Smooth muscle cell (in vitro differentiated cells): ENCODE measurements around the gene CYP26A1.

GRCh38 chr10:91691065-91691572 lies 58.2 kb upstream of the PPP1R3C start:
- RAMPAGE, long total RNA, result no peak

GRCh38 chr10:91907695-91908249 lies 1.5 kb downstream of the FGFBP3 start:
- RAMPAGE, long total RNA, result no peak

DNA sequence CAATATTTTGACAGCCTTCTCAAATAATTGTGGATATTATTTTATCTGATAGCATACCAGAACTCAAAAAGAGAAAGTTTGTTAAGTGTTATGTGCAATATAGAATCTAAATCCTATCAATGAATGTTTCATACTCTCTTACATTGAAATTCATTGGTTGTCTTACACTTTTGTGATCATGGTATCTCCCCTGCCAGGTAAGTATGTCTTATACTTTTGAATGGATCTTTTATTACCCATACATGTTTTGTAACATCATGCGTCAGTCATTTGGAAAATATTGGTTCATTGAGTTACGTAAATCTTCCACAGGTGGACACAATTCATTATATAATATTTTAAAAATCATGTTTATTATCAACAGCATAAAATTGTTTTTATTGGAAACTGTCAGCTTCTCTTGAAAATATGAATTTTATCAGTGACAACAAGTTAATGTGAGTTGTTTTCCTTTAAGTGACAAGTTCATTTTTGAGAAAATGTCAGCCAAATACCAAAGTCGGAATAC lies 82.7 kb downstream of the BTAF1 start:
- RAMPAGE, long total RNA, result no peak

DNA sequence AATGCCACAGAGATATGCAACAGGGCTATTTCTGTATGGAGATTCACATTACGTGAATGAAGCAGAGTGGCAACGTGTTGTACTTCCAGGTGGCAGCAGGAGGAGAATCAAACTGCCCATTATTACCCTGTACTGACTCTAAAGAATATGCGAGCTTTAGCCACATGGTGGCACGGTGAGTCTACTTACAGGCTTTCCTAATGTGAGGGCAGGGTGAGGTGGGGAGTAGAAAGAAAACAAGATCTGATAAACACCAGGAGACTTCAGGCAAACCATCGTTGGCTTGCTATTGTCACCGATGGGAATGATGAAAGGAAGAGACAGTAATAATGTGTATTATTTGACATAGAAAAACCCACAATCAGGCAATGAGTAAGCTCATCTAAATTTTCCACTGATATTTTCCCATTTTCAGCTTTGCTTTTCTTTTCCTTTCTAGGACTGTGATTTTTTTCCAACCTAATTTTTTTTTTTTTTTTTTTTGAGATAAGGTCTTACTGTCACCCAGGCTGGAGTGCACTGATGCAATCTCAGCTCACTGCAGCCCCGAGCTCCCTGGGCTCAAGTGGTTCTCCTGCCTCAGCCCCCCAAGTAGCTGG lies 164.3 kb downstream of the BTAF1 start:
- RAMPAGE, long total RNA, result no peak

DNA sequence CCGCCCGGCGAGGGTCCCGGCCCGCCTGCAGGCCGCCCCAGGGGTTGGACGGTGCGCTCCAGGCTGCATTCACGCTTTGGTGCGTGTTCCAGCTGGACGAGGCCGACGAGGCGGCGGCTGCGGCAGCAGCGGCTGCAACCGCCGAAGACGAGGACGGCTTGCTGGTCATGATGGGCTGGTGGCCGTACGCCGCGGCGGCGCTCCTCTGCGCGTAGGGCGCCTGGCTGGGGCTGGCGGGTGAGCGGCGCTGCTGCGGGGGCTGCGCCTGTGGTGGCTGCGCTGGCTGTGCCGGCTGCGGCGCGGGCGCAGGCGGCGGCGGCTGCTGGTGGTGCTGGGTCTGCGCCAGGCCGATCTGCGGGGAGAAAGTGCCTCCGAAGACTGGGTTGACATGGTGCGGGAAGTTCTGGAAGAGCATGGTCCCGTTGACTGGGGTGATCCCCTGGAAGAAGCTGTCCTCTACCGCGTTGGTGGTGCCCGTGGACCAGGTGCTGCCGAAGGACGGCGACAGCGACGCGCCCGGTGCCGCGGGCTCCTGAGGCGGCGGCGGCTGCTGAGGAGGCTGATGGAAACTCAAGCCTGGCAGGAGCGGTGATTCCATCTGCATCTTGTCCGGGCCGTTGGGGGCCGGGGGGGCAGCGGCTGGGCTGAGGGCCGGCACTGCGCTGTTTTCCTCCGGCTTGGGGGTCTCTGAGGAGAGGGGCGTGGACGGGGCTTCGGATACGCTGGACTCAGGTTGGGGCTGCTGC lies 51.2 kb downstream of the CPEB3 start:
- RAMPAGE, long total RNA, result no peak

GRCh38 chr10:92284307-92284888 lies 6.5 kb downstream of the CPEB3 start:
- RAMPAGE, long total RNA, result no peak

DNA sequence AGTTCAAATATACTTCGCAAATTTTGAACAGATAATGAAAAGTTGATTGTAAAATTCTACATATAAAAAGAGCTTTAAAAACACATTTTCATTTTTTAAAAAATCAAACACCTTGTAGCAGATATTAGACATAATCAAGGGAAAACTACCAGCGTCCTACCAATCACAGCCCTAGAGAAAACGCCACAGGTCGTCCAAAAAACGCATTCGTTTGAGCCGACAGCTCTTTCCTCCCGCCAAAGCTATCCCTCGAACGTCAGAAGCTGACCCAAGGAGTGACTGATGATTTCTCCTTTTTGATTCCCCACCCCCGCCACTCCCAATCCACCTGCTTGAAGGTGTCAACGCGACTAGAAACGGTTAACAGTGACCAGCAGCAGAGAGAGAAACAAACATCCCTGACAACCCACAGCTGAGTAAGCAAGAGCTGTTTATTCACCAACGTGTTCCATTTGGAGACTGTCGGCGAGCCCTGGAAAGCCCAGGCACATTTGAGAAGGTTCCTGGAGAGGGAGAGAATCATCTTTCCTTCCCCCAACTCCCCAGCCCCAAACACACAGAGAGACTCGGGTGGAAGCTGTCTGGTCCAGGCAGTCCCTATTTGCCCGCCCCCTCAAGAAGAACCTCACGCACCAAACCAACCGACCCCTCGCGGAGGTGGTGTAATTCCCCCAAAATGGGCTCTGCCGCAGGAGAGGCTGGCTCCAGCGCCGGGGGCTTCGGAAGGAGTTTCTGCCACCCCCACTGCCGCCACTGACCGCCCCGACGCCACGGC lies 652 bp downstream of the CPEB3 start:
- RAMPAGE, long total RNA, result no peak

GRCh38 chr10:92695849-92696587 lies 6.3 kb downstream of the HHEX start:
- RAMPAGE, long total RNA, result no peak

- RAMPAGE, long total RNA, result no peak
These were observed 9.2 kb upstream of the EXOC6 start for GRCh38 chr10:92839162-92839491.

GRCh38 chr10:92872876-92873453 lies 24.6 kb downstream of the EXOC6 start:
- RAMPAGE, long total RNA, result no peak

DNA sequence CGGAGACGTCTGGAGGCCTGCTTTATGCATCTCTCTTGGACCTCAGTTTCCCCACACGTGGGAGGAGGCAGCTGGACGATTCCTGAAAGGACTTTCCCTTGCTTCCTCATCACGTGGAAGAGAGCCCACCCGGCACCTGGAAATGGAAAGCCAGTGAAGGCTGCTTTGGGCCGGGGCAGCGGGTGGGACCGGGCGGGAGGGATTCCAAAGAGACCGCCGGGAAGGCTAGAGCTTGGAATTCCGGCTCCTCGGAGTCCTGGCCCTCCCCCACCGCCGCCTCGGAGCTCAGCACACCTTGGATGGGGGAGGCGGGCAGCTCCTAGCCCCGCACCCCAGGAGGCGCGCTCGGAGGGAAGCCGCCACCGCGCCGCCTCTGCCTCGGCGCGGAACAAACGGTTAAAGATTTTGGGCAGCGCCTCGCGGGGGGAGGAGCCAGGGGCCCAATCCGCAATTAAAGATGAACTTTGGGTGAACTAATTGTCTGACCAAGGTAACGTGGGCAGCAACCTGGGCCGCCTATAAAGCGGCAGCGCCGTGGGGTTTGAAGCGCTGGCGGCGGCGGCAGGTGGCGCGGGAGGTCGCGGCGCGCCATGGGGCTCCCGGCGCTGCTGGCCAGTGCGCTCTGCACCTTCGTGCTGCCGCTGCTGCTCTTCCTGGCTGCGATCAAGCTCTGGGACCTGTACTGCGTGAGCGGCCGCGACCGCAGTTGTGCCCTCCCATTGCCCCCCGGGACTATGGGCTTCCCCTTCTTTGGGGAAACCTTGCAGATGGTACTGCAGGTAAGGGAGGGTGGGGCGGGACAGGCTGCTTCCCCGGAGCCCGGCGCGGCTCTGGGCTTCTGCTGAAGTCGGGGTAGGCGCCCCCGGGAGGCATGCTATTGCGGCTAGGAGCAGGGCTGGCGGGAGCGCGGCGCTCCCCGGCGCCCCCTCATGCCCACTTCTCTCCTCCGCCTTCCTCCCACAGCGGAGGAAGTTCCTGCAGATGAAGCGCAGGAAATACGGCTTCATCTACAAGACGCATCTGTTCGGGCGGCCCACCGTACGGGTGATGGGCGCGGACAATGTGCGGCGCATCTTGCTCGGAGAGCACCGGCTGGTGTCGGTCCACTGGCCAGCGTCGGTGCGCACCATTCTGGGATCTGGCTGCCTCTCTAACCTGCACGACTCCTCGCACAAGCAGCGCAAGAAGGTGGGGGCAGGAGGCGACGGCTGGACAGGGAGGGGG lies at the start of gene CYP26A1:
CYP26A1 (plus strand) TSS at position 549 of the 1,224 bp plus-strand sequence.
- RAMPAGE, long total RNA, result no peak

DNA sequence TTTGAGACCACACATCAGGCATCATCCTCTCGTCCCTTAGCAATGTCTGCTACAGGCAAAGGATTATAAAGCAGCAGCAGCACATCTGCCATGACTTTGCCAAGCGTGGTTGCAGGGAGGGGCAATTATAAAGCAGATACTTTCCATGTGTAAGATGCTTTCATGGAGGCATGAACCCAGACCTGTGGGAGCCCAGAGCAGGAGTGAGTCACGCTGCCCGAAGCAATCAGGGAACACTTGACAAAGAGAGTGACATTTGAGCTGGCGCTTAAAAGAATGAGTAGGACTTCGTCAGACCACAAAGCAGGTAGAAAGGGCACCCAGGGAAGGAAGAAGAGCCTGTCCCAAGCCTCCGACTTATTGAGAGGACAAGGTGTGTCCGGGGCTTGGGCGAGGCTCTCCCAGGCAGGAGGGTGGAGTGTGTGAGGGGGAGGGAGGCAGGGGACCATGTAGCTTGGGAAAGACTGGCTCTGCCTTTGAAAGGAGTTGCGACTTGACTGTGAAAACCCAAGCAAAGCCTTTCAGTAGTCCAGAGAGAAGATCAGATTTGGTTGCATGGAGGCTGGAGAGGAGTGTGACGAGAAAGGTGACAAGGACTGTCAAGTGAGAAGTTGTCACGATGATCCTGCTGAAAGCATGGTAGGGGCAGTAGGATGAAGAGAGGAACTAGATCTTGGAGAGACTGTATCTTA lies 147.1 kb downstream of the MYOF start:
- RAMPAGE, long total RNA, result no peak

GRCh38 chr10:93437269-93438190 lies 44.6 kb downstream of the MYOF start:
- RAMPAGE, long total RNA, result start-site peak on the plus strand at chr10:93437569-93437621, 71 and 79 reads in 2 replicates

- RAMPAGE, long total RNA, result start-site peak on the minus strand at chr10:93445562-93445731, 24 and 7 reads in 2 replicates
These were observed 36.6 kb downstream of the MYOF start for GRCh38 chr10:93445443-93445935.

DNA sequence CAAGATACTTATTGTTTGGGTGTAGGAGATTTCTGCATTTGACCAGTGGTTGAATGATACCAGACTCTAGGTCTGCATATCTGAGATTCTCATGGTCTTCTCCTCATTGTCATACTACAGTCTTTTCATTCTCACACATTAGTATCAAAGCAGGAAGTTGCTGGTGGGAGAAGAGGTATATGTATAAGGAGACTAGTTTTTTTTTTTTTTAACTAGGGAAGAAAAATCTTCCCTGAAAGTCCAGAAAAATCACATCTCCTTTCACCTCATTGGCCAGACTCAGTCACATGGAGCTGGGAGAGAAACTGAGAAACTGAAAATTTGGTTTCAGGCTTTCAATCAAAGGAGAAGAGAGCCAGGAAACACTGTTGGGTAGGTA lies 25.1 kb upstream of the SLC35G1 start:
- RAMPAGE, long total RNA, result no peak

DNA sequence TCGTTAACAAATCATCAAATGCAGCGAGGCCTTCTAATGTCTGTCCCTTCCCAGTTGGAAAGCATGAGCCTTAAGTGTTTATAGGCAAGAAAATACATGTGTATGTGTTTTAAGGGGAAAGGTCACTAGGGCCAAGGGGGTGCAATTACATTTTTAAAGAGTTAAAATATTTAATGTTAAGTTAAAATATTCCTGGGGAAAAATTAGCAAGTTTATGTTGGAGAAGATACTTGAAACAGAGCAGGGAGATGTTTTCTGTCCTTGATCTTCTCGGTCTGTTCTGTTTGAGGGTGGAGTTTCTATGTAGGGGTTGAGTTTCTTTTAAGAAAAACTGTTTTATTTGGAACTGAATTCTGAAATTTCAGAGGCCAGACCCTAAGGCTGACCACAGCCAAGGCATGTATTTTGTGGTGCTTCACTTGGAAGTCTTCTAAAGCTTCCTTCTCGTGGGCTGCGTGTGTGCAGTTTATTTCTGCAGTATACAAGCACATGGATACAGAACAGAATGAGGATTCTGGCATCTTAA lies 2.9 kb downstream of the SLC35G1 start:
- RAMPAGE, long total RNA, result no peak

GRCh38 chr10:93897134-93897760 lies 3.5 kb downstream of the SLC35G1 start:
- RAMPAGE, long total RNA, result no peak

DNA sequence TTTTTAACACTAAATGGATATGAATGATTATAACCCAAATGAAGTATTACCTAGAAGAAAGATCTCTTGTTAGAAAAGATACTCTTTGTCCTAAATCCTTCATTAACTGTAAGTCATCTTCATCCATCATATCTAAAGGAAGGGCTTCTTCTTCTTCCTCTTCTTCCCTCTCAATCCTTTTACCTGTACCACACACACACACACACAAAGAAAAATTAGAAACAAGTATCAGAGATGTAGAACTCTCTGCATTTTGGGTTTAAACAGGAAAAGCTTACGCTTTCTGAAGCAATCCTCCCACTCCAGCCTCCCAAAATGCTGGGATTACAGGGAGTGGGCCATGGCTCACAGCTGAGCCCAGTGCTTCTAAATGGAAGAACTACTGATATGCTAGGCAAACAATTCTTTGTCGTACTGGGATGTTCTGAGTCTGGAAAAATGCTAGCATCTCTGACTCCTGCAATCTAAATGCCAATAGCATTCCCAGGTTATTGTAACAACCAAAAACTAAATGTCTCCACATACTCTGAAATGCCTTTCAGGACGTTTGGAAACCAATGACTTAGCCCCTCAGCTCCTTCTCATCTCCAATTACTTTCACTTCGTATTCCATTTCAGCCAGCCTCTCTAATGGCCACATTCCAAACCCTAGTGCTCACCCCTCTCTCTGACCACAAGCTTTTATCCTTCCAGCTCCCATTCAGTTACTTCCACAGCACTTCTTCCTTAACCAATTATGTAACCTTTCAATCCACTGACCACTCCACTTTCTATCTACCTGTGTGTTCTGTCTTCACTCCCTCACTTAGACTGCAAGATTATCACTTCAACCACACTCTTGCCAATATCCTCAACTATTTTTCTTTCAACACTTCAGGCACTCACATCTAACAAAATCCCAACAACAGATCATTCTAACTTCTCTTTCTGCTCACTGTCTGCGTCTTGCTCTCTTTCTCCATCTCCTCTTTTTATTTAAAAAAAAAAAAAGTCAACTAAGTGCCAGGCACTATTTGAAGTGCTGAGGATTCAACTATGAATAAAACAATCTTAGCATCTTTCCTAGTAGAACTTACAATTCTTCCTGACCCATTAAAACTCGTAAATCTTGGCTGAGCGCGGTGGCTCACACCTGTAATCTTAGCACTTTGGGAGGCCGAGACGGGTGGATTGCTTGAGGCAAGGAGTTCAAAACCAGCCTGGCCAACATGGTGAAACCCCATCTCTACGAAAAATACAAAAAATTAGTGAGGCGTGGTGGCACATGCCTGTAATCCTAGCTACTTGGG lies 4.3 kb downstream of the NOC3L start:
- RAMPAGE, long total RNA, result no peak

GRCh38 chr10:94361485-94361934 lies 1.2 kb downstream of the NOC3L start:
- RAMPAGE, long total RNA, result no peak

- RAMPAGE, long total RNA, result no peak
These were observed 50.0 kb upstream of the HELLS start for GRCh38 chr10:94495596-94495953.